Hair follicle dermal papilla cell (primary cell): ENCODE data around the genes ABR and CRK.

DNA sequence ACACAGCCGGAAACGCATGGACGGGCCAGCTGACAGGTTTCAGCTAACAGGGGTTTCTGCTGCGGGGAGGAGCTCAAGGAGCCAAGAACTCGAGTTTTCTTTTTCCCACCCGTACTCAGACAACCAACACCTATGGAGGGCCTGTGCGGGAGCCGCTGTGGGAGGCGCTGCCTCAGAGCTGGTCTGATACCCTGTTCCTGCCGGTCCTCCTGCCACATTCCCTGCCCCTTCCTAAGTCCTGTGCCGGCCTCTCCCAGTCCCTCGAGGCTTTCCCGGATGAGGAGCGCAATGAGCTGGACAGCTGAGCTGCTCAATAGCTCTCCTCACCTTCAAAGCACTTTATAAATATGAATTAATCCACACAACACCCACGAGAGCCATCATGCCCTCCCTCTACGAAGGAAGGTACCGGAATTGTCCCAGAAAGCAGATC, 6.2 kb downstream of the ABR start:
- CAGE, long polyA plus RNA = no peak

DNA sequence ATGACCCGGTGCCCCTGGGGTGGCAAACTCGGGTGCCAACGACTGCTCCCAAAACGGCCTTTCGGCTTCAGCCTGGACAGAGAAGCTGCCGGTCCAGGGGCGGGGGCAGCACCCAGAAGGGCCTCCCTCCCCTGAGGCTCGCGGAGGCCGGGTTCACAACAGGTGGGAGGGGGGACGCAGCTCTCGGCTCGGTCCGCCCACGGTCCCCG, 684 bp downstream of the ABR start:
- CAGE, long polyA plus RNA = no peak

GRCh38 chr17:1179402-1180611, at the start of gene ABR:
Gene ABR, minus strand, starts transcription at chr17:1179981.
- CAGE, long polyA plus RNA = no peak

DNA sequence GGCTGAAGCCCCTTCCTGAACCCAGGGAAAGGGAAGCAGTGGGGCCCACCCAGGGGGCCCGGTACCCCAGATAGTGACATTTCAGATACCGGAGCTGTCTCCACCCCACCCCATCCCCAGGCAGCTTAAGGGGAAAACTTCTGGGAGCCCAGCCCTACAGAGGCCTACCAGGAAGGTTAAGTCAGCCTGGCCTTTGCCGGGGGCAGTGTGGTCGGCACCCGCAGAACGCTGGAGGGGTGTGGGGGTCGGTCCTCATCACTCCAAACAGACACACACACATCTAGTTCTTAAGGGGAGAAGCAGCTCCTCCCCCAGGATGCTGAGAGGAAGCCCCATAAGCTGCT, 1.1 kb upstream of the ABR start:
- CAGE, long polyA plus RNA = no peak

DNA sequence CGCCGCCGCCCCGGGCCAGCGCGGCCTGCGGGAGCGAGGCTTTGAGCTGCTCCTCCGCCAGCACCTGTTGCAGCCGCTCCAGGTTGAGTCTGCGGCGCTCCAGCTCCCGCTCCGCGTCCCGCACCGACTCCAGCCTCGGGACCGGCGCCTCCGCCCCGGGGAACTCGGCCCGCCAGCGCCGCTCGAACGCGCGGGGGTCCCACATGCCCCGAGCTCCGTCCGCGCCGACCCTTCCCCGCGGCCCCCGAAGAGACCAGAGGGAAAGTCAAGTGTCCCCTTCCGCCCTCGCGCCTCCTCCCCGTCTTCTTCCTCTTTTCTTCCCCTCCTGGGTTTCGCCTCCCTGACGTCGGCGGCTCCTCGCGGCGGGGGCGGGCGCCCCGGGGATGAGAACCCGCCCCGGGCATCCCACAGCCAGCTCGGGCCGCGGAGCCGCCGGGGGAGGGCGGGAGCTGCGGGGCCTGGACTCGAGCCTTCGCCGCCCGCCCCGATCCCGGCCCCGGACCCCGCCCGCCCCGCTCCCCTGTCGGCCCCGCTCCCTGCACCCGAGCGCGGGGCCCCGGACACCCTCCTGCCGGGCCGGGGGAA, 40.7 kb upstream of the BHLHA9 start:
- CAGE, long polyA plus RNA = no peak

DNA sequence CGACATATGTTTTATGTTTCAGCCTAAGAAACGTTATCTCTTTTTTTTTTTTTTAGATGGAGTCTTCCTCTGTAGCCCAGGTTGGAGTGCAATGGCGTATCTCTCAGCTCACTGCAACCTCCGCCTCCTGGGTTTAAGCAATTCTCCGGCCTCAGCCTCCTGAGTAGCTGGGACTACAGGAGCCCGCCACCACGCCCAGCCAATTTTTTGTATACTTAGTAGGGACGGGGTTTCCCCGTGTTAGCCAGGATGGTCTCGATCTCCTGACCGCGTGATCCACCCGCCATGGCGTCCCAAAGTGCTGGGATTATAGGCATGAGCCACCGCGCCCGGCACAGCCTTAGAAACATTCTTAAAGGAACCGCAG, 47.5 kb downstream of the YWHAE start:
- CAGE, long polyA plus RNA = no peak

DNA sequence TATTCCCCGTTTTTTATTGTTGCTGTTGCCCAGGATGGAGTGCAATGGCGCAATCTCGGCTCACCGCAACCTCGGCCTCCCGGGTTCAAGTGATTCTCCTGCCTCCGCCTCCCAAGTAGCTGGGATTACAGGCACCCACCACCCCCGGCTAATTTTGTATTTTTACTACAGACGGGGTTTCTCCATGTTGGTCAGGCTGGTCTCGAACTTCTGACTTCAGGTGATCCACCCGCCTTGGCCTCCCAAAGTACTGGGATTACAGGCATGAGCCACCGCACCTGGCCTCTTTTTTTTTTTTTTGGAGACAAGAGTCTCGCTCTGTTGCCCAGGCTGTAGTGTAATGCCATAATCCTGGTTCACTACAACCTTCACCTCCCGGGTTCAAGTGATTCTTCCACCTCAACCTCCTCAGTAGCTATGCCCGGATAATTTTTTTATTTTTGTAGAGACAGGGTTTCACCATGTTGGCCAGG, 3.3 kb downstream of the YWHAE start:
- CAGE, long polyA plus RNA = no peak

DNA sequence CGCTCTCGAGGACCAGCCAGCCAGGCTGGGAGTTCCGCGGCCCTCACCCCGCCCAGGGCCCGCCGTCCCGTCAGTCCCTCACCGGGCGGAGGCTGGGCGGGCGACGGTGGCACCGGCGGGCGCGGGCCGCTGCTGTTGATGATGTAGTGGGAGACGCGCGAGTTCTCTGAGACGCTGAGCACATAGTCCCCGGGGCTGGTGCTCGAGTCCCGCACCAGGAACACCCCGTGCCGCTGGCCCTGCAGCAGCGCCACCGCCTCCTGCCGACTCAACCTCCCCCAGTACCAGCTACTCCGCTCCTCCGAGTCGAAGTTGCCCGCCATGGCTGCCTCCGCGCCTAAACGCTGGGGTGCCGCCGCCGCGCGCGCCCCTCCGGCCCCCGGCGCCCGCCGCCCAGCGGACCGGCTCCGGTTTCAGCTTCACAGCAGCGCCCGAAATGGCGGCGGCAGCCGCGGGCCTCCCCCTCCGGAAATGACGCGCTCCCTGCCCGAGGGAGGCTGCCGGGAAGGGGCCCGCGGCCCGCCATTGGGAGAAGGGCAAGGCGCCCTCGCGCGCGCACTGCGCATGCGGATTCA, at the start of gene CRK:
TSS of gene CRK (minus strand) at position 438 of the 575 bp plus-strand sequence.
- CAGE, long polyA plus RNA = no peak

GRCh38 chr17:1511140-1512537, 4.8 kb downstream of the INPP5K start:
- CAGE, long polyA plus RNA = no peak

DNA sequence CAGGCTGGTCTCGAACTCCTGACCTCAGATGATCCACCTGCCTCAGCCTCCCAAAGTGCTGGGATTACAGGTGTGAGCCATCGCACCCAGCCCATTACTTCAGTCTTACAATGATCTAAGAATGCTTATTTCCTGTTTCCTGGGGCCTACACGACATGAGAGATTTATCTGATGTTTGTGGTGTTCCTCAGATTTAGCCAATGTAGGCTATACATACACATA, 10.5 kb upstream of the INPP5K start:
- CAGE, long polyA plus RNA = no peak

DNA sequence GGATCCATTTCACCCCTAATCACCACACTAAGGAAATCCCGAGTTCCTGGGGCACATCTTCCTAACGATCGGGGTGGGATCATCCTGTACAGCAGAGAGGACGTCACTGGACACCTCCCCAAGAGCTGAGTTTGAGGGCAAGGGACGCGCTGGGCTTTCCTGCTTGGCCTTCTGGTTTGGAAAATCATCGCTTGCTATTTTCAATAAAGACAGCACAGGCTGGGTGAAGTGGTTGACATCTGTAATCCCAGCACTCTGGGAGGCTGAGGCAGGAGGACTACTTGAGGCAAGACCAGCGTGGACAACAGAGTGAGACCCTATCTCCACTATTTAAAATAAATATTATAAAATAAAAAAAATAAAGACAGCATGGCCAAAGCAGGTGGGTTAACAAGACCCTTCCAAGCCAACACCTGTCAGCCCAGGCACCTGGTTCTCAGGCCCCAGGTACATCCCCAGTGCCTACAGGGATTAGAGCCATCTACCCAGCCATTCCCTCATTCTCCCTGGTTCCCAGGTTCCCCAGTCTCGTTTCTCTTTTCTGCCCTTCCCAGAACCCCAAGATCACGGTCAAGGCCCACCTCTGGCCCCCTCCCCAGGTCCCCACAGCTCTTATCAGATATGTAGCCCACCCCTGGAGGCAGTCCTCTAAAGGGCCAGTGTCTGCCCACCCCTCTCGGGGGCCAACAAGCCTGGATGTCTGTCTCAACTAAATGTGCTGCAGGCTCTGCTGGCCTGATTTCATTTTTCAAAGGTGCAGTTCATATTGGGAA, 5.8 kb downstream of the PITPNA start:
- CAGE, long polyA plus RNA = no peak

DNA sequence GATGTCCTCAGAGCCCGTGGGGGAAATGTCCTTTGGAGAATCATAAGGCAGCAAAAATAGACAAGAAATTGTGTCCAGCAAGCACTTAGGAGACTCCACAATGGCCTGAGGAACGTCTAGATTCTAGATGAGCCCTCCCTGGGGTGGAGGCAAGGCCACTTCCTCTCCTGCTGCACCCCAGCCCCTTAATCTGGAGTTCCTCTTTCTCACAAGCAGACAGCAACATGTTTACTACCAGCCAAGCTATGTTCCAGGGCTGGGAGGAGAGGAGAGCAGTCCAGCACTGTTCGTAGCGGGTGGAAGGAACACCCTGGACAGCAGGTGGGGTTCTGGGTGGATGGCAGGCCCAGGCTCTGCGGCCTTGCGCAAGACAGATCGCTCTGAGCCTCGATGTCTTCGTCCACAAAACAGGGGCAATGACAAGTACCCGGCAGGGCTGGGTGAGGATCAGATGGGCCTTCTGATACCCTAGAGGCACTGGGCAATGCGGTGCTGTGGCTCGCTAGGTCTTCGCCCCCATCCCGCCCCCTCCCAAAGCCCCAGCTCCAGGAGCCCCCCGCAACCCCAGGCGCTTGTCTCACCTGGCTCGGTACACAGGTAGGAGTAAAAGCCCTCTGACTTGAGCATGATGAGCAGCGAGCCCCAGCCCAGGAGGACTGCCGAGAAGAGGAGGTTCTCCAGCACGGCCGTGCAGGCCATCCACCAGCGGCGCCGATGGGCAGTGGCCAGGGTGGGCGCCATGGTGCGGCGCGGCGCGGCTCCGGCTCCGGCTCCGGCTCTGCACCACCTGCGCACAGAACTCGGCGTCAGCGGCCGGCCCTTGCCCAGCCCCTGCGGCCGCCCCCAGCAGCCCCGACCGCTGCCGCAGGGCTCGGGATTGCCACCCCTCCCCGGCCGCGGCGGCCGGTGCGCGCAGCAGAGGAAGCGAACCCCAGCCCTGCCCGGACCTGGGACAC, 1.2 kb downstream of the SLC43A2 start:
- CAGE, long polyA plus RNA = no peak

DNA sequence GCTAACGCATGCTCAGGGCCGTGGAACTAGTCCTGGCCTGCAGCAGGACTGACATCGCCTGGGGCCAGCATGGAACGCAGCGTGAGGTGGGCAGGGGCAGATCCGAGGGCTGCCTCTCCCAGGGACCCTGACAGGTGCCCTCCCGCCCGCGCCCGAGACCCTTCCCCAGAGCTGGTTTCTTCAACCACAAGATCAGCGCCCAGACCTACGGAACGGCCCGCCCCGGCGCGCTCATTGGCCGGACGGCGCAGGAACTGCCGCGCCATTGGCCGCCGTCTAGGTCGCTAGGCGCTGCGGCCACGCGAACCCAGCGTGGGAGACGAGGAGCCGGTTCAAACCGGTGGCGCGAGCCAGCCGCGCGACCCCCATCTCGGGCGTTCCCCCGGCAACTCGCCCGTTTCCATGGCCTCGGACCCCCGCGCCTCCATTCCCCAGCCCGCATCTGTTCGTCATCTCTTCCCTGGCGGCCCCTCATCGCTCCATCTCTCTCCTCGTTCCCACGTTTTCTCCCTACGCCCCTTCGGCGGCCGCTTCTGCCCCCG, 353 bp downstream of the SLC43A2 start:
- CAGE, long polyA plus RNA = no peak

DNA sequence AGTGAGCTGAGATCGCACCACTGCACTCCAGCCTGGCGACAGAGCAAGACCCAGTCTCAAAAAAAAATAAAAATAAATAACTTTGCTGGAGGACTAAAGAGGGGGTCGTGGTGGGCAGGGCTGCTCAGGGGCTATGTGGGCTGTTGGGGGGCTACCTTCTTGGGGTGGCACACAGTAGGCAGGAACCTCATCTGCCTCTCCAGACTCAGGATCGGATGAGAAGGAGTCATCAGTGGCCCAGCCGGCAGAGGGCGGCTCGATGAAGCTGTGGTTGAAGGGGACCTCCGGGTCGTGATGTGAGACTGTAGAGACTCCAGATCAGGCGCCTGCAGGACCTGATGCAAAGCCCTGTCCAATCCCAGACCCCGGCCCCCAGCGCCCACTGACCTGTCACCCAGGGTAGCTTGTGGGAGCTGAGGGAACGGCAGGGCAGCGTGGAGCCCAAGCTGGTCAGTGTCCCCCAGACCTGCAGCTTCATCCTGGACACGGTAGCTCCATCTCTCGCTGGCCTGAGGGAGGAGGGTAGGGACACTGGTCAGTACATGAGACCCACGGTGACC, 8.0 kb upstream of the SLC43A2 start:
- CAGE, long polyA plus RNA = no peak

- CAGE, long polyA plus RNA = no peak
These were observed 1.4 kb downstream of the SCARF1 start for GRCh38 chr17:1643806-1644826.

- CAGE, long polyA plus RNA = no peak
These were observed 1.3 kb downstream of the RILP start for GRCh38 chr17:1648066-1649087.

- CAGE, long polyA plus RNA = no peak
These were observed 5.7 kb downstream of the TLCD2 start for GRCh38 chr17:1704462-1704840.

DNA sequence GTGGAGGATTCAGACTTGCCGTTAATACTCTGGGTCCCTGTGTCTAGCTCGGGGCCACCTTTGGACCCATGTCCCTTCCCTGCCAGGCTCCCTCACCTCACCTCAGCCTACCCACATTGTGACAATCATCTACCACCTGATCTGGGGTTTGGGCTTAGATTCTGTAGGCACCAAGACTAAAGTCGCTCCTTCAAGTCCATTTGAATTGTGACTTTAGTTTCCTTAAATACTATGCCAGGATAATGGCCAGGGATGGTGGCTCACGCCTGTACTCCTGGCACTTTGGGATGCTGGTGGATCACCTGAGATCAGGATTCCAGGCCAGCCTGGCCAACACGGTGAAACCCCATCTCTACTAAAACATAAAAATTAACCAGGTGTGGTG, 1.8 kb downstream of the SERPINF1 start:
- CAGE, long polyA plus RNA = no peak

DNA sequence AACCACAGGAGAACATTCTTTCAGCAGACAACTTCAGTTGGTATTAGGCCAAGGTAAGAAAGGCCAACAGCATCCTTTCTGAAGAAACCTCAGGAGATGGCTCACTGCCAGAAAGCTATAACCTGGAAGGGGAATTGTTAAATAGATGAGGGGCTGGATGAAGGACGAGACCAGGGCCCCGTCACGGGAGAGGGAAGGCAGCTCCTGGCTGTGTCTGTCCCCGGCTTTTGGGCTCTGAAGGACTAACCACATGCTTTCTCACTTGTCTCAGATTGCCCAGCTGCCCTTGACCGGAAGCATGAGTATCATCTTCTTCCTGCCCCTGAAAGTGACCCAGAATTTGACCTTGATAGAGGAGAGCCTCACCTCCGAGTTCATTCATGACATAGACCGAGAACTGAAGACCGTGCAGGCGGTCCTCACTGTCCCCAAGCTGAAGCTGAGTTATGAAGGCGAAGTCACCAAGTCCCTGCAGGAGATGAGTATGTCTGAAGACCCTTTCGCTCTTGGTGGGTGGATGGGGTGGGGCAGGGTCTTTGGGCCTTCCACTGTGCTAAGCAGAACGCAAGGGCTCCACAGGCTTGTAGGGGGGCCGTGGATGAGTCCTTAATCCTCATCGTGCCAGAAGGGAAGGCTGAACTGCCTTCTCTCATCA, 14.5 kb downstream of the SERPINF1 start:
- CAGE, long polyA plus RNA = no peak

GRCh38 chr17:1905192-1905503, 75.3 kb downstream of the RPA1 start:
- CAGE, long polyA plus RNA = no peak